Heart (tissue), 3 donors: ENCODE results near the genes SLC19A3, DNER and FBXO36.

- RAMPAGE, long total RNA, 2 experiments = no peak in any of the 2 experiments
Measured at GRCh38 chr2:226875531-226876458, 39.9 kb downstream of the RHBDD1 start.

GRCh38 chr2:226905553-226906970 lies 70.2 kb downstream of the RHBDD1 start:
- RAMPAGE, long total RNA, 2 experiments = no peak in any of the 2 experiments

DNA sequence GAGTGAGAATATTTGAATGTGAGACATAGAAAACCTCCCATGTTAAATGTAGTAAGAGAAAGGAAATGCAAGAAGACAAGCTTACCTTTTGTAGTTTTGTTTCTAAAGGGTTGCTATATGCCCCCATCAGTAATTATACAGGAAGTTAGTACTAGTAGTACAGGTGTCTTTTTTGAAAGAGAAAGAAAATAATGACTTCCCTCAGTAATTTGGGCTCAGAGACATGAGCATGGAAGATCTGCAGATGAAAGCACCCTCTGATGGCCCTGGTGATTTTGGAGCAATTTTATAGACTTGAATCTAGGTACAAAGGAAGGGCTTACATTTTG lies 80.8 kb downstream of the RHBDD1 start:
- RAMPAGE, long total RNA, 2 experiments = no peak in any of the 2 experiments

DNA sequence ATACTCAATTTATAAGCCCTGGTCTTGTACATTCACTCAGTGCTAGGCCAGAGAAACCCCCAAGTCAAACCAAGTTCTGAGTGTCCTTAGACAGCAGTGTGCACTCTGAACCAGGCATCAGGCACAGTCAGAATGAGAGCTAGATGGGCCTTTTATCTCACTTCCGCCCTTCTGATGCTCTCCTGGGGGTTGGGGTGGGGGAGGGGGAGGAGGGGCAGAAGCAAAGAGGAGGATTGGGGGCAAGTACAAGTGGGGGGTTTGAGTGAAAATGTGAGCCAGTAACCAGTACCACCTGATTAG lies 148.8 kb downstream of the RHBDD1 start:
- RAMPAGE, long total RNA, 2 experiments = no peak in any of the 2 experiments

DNA sequence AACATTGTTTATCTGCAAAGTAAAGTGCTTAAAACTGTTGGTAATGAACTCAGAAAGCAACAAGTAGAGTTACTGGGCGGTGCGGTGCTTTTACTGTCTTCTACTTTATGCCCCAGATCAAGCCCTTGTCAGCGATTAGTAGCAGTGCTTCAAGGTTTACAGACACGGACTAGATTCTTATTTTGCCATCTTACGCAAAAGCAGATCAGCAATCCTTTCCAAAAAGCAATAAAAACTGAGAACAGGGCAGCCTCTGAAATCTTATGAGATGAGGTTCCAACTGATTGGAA lies 15.5 kb downstream of the COL4A3 start:
- RAMPAGE, long total RNA, 2 experiments = no peak in any of the 2 experiments

DNA sequence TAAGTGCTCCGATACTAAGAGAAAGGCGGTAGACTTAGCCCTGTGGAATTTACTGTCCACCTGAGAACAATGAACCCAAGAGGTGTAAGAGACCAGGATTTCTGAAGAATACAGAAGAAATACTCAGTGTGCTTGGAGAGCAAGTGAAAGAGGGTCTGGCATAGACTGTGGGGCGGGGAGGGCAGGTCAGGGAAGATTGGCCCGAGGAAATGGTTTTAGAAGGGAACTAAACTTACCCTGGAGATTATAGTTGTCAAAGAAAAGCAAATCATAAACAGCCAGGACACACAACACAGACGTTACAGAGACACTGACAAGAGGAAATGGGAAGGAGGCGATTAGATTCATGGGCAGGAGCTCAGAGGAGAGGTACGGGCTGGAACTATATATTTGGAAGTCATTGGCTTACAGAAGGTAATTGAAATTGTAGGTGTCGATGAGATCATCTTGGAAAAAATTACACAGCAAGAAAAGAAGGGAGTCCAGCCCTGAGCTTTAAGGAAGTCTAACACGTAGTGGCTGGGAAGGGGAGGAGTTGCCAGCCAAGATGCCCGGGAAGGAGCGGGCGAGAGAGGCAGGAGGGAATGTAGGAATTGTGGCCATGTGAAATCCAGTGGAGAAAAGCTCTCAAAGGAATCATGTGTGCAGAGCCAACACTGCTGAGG lies 25.4 kb upstream of the SCYGR1 start:
- RAMPAGE, long total RNA, 2 experiments = no peak in any of the 2 experiments

DNA sequence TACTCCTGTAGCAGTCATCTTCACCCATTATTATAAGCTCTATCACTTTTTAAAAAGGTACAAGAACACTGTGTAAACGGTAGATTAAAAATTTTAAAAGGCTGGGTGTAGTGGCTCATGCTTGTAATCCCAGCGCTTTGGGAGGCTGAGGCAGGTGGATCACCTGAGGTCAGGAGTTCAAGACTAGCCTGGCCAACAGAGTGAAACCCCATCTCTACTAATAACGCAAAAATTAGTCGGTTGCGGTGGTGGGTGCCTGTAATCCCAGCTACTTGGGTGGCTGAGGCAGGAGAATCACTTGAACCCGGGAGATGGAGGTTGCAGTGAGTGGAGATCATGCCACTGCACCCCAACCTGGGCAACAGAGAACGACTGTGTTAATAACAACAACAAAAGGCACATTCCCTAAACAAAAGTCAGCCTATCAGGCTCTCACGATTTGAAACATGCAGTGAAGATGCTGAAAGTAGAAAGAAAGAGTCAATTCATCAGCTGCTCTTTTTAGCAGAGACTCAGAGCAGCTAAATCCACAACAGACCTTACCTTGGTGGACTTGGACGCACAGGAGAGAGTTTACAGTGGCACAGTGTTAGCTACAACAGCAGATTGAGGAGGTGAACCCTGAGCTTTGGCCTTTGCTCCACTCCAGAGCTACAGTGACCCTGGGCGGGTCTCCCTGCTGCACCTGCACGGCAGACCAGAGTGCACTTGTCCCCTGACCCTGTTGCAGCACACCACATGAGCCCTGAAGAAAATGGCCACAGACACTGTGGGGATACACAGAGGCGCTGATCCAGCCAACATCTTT lies 11.2 kb downstream of the SLC19A3 start:
- RAMPAGE, long total RNA, 2 experiments = no peak in any of the 2 experiments

GRCh38 chr2:227717538-227718683 lies at the start of gene SLC19A3:
Gene SLC19A3 (minus strand): TSS chr2:227718028.
- RAMPAGE, long total RNA, 2 experiments = no peak in any of the 2 experiments

GRCh38 chr2:227863114-227863706 lies 8.2 kb upstream of the DAW1 start:
- RAMPAGE, long total RNA, 2 experiments = no peak in any of the 2 experiments

GRCh38 chr2:228313152-228313630 lies 131.7 kb upstream of the SPHKAP start:
- RAMPAGE, long total RNA, 2 experiments = no peak in any of the 2 experiments

DNA sequence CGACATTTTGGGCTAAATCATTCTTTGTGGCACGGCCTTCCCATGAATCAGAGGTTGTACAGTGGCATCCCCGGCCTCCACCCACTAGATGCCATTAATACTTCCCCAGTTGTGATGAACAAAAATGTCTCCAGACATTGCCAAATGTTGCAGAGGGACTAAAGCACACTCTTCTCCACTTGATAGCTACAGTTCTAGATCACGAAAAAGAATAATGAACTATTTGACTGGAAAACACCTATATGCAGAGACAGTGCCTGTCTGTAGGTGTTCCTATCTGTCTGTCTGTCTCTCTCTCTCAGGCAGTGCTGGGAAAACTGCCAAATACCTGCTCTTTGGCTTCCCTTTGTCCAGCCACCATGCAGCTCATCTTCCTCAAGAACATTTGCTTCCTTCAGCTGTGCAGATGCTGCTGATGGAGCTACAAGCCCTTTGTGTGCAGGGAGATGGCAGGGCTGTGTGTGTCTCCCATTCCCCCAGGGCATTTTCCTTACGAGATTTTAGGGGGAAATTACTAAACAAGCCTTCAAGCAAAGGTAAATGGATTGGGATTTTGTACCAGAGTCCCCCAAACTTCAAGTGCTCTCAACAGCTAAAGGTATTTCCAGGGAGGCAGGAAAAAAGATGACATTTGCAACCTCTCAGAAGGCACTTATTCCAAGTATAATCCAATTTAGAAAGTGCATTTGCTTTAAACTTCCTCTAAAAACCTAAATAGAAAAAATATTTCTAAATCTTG lies 143.3 kb downstream of the PID1 start:
- RAMPAGE, long total RNA, 2 experiments = no peak in any of the 2 experiments

- RAMPAGE, long total RNA, 2 experiments = no peak in any of the 2 experiments
Measured at GRCh38 chr2:229160334-229160645, 110.8 kb downstream of the PID1 start.

GRCh38 chr2:229242429-229243373 lies 28.4 kb downstream of the PID1 start:
- RAMPAGE, long total RNA, 2 experiments = no peak in any of the 2 experiments

- RAMPAGE, long total RNA, 2 experiments = no peak in any of the 2 experiments
Measured at GRCh38 chr2:229256817-229257896, 13.9 kb downstream of the PID1 start.

GRCh38 chr2:229265574-229266024 lies 5.5 kb downstream of the PID1 start:
- RAMPAGE, long total RNA, 2 experiments = no peak in any of the 2 experiments

GRCh38 chr2:229270449-229271057 lies 534 bp downstream of the PID1 start:
- RAMPAGE, long total RNA, 2 experiments = no peak in any of the 2 experiments

- RAMPAGE, long total RNA, 2 experiments = no peak in any of the 2 experiments
Measured at GRCh38 chr2:229444146-229444642, 173.1 kb upstream of the PID1 start.

GRCh38 chr2:229714096-229714839 lies at the start of gene DNER:
Gene DNER (minus strand): TSS chr2:229714555.
- RAMPAGE, long total RNA, 2 experiments = no peak in any of the 2 experiments

DNA sequence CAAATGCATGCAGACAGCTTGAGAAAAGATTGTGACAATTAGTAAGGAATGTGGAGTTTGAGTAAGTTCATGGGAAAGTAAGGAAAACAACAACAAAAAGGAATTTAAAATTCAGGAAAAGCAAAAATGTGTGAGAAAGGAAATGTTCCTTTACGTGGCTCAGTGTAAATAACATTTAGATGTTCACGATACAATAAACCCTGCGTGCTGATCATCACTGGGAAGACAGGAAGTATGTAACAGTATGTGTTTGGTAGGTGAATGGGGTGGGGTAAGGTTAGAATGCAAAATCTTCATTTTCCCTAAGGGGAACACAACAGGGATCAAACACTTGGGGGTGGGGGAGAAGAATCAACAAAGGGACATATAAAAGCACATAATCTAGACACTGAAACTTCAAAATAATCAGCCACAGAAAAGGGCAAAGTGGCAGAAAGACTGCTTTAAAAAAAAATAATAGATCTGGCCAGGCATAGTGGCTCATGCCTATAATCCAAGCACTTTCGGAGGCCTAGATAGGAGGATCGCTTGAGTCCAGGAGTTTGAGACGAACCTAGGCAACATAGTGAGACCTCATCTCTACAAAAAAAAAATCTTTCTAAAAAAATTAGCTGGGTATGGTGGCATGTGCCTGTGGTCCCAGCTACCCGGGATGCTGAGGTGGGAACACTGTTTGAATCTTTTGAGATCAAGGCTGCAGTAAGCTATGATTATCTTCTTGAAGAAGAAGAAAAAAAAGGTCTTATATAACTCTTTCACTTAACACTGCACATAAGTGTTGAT lies 72.5 kb downstream of the TRIP12 start:
- RAMPAGE, long total RNA, 2 experiments = no peak in any of the 2 experiments

DNA sequence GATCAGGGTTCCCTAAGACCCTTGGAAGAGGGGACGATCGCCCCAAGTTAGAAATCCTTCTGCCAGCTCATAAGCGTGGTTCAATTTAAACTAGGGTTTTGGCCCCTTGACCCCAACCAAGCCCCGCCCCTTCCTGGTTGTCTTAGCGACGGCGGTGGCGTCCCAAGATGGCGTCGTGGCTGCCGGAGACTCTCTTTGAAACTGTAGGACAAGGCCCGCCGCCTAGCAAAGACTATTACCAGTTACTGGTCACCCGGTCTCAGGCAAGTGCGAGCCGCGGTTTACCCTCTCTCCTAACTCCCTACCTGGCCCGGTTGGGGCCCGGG lies at the start of gene FBXO36:
Gene FBXO36 (plus strand): TSS at position 157 of the 326 bp plus-strand sequence.
- RAMPAGE, long total RNA, 2 experiments = start-site peak on the plus strand in 2 of 2 experiments, centred at positions 149 to 158 of the sequence, 36 to 71 reads per replicate